Metastatic Pancreatic Carcinoma in the Ovary (tissue), 1 donor: ENCODE results near the gene SYNE2.

DNA sequence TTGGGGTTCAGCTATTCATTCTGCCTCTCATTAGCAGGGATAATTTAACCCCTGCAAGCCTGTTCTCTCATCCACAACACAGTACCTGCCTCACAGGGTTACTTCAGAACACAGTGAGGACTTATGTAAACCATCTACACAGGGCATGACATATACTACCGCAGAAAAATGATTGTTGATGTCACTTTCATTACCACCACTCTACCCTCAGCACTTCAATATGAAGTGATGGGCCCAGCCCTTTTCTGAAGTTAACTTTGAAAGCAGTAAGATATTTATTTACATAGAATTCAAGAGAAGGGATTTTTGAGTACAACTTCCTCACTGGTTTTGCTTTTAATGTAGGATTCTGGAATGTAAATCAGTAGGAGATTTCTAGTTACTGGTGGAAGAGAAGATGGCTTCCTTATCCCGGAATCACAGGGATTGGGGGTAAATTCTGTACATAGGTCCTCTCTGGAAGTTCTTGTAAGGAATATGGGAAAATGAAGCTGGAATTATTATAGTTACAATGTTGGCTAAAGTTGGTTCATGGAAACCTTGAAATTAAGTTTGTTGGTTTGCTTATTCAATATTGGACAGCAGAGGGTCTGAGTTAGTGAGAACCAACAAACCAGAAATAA, 14.7 kb downstream of the PRKCH start:
- PRO-cap: no peak

GRCh38 chr14:61435090-61435539, 113.7 kb downstream of the PRKCH start:
- PRO-cap: no peak

GRCh38 chr14:61561000-61561373, 134.3 kb upstream of the HIF1A start:
- PRO-cap: no peak

- PRO-cap: no peak
Observed at GRCh38 chr14:61607512-61608029, 87.7 kb upstream of the HIF1A start.

DNA sequence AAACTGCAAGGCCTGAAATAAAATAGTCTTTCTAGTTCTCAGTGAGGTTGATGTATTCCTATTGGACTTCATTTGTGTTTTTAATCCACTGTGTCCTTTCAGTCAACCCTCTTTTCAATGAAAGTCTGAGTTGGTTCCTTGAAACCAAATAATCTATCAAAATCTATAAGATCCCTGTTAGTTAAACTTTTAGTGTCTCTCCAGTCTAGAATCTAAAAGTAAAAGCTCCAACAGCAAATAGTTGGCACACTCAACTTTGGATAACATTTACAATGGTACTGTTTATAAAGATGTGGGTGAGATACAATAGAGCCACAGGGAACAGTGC, 56.9 kb upstream of the HIF1A start:
- PRO-cap: no peak

DNA sequence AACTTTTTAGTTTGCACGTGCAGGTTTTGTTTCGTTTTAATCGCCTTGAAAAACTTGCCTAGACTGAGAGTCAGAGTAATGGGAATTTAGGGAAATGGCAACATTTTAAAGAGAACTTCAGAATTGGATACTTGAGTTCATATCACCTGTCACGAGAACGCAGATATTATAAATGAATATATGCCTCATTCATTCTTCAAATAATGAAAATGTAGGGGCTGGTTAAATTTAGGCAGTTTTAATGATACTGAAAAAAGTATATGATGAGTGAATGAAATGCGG, 1.1 kb downstream of the HIF1A start:
- PRO-cap: no peak

- PRO-cap: no peak
Observed at GRCh38 chr14:61738007-61738658, 24.1 kb upstream of the SNAPC1 start.

DNA sequence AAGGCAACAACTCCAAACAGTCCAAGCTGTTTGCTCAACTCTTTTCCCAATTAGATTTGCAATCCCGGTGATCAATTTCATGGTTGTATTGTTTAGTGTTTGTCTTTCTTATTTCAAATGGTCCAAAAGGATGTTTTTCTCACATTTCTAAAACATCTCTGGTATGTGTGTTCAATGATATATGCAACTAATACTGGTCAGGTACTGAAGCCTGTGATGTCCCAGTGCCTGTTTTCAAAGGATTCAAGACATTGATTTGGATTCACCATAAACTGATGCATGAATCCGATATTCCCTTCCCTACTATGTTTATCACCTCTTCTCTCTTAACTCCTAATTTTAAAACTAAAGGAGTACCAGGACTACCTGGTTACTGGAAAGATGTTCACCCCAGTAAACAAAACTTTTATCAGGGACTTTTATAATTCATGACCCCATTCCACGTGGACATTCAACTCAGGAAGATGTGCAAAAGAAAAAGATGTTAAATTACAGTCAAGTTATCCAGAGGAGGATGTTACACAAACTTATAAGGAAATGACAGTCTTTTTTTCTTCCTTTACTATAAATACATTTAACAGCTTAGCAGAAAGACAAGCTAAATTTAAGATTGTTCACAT, 56.4 kb upstream of the GPHB5 start:
- PRO-cap: no peak

GRCh38 chr14:63383649-63384123, 65.0 kb upstream of the GPHB5 start:
- PRO-cap: no peak

- PRO-cap: no peak
Observed at GRCh38 chr14:63486626-63487328, 56.4 kb downstream of the PPP2R5E start.

DNA sequence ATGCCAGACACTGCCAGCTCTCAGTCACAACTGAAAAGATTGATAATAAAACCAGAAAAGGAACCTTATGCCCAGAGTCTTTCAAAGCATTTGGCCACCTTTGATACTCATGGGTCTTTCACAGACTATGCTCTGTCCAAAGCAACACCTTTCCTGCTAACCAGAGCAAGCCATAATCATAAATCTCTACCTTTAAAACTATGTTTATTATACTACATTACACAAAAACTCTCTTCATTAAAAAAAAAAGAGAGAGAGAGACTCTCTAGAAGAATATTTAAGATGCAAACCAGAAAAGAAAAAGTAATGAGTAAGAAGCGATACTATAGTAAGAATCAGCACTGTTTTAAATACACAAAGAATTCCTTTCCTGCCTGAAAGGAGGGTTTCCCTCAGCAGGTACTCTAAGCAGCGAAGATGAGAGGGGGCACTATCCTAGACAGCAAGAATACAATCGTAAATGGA, 28.9 kb downstream of the PPP2R5E start:
- PRO-cap: no peak

DNA sequence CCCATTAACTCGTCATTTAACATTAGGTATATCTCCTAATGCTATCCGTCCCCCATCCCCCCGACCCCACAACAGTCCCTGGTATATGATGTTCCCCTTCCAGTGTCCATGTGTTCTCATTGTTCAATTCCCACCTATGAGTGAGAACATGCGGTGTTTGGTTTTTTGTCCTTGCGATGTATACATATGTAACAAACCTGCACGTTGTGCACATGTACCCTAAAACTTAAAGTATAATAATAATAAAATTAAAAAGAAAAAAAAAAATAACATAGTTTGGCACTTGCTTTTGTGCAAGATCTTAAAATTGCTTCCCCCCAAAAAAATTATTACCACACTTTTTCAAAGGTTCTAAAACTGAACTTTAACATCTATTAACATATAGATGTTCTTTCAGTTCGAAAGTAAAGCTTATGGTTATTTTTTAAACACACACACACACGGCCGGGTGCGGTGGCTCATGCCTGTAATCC, 11.9 kb downstream of the PPP2R5E start:
- PRO-cap: no peak

GRCh38 chr14:63542378-63542844, 766 bp downstream of the PPP2R5E start:
- PRO-cap: unidirectional peak, plus-strand start at chr14:63542614

DNA sequence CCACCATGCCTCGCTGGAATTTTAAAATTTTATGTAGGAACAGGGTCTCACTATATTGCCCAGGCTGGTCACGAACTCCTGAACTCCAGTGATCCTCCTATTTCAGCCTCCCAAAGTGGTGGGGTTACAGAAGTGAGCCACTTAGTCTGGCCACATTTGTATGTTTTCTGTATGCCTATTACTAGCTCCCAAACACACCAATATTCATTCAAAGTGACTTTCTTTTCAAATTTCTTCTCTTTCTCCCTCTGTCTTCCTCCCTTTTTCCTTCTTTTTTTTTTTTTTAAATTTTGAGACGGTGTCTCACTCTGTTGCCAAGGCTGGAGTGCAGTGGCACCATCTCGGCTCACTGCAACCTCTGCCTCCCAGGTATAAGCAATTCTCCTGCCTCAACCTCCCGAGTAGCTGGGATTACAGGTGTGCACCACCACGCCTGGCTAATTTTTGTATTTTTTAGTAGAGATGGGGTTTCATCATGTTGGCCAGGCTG, 48.3 kb upstream of the PPP2R5E start:
- PRO-cap: no peak

DNA sequence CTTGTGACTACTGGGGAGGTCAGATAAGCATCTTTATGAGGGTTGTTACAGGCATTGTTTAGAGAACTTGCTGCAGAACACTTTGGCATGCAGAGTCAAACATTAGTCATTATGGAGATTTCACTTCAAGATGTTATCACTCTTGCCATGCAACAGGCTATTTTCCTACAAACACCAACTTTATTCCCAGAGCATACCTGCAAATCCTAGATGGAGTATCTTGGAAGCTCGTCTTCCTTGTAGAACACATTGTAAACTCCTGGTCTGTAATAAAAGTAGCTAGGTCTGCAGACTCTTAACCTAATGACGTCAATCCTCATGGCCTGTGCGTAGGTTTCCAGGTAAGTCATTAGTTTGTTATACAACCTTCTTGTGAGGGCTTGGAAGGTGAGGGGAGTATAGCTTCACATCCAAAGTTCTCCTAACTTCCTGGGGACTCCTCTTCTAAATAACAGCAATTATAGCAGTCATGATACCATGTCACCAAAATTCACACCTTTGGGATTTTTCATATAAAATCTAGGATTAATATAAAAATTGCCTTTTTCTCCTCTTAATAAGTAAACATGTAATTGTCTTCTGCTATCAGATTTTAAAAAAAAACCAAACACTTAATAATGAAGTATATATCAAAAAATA, 36.4 kb upstream of the WDR89 start:
- PRO-cap: no peak

DNA sequence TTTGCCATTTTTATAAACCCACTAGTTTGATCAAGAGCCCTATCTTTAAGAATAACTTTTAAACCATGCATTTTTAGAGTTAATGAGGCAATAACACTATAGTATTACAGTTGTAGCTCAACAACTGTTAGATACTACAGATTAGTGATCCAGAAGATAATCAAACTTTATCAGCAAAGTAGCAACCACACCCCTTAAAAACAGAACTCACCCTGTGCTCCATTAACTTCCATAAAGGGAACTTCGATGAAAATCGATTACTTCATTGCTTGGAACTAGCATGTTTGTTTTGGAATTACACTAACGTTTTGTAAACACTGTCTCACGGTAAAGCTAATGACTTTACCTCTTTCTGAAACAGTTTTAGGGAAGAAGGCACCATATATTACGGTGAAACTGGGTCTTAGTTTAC, 1.4 kb downstream of the SGPP1 start:
- PRO-cap: unidirectional peak, plus-strand start at position 356 of the sequence

DNA sequence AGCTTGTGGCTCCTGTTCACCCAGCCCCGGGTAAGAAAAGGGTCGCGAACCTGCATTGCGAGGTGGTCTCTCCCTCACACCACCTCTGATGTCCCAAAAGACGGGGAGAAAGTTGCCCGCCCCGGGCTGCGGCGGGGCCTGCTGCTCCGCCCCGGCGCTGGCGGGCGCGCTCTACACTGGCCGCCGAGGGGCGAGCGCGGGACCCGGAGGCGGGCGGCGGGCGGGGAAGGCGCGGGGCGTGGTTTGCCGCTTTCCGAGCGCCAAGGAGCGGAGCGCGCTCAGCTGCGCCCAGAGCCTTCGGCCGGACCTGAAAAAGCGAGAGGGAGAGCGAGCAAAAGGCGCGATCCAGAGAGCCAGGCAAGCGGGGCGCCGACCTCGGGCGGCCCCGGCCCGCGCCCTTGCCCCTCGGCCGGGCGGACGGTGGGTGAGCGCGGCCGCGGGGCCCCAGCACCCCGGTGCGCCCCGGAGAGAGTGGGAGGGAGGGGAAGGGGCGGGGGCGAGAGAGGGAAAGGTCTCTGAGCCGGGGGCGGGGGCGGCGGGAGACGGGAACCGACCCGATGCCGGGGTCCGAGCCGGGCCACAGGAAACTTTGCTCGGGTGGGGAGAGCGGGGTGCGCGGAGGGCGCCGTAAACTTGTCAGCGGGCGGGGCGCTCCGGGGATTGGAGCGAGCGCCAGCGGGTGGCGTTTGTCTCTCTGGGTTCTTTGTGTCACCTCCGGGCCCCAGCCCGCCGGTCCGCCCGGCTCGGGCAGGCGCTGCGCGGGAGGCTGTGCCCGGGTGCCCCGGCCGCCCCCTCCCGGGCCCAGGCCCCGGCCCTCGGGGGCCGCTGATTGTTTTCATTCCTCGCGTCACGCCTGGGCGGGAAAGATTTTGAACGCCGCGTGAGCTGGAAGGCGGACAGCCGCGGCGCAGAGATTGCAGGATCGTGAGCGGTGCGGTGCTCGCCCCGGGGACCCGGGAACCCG, at the start of gene SYNE2:
TSS of gene SYNE2 (plus strand) at position 281 of the 964 bp plus-strand sequence.
- PRO-cap: bidirectional peak, plus-strand start at position 249 of the sequence, minus-strand start at position 159 of the sequence; unidirectional peak, plus-strand start at position 910 of the sequence

GRCh38 chr14:63884197-63884688, 31.4 kb downstream of the SYNE2 start:
- PRO-cap: no peak

DNA sequence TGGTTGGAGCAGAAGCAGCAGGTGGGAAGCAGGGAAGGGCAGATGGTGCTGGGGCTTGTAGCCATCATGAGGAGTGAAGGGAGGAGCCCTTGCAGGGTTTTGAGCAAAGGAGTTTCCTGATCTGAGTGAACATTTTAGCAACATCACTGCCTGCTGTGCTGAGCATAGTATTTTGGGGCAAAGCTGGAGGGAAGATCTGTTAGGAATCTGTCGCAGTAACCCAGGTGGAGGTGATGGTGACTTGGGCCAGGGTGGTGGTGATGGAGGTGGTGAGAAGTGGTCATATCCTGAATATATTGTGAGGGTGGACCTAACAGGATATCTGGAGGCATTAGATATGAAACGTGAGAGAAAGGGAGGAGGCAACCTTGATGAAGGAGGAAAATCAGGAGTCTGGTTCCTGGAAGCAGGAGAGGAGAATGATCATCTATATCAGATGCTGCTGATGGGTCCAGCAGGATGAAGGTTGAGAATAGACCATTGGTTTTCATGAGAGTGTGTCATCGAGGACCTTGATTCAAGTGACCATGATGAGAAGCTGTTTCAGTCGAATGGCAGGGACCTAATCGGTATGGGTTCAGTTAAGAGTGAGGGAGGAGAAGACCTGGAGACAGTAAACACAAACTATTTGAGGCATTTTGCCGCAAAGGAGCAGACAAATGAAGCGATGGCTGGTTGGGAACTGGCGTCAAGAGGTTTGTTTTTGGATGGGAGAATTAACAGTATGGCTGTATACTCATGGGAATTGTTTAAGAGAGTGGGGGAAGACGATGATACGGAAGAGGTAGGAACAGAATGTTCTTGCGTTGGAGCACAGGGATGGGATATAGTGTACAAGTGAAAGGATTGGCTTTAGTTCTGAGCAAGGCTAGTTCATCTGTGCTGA, 84.1 kb downstream of the SYNE2 start:
- PRO-cap: no peak

DNA sequence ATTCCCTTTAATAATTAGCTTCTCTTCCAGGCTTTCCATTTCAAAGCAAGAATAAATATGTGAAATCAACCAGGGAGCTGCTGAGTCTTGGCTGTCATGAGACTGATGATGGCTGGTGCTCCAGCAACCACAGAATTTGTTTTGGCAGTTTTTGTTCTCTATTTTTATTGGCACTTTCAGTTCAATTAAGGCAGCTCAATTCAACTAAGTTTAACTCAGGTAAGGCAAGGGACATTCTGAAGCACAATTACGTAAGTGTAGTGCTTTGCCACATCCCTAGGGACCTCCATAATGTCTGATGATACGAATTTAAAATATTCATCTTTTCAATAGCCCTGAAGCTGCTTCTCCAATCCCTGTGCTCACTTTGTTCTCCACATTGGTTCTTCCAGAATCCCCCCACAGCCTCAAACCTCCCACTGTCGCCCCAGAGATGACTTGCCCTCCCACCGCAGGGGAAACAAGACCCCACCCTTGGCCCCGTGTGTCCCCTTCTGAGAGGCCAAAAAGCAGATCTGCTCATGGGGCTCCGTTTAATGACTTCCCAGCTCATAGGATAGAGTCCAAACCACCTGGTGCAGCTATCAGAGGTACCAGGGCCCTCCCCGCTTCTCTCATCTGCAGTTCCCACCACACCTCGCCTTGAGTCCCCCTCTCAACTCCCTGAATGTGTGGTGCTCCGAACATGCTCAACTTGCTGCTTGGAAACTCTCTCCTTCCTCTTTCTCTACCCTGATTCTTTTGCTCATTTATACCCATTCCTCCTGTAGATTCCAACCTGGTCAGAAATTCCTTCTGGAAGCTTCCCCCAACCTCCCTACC, 58.0 kb downstream of the ESR2 start:
- PRO-cap: no peak